ENCODE measurements around a stretch of chr15.

GRCh38 chr15:57141552-57142137, 223.2 kb downstream of the TCF12 start:
- RRBS = no CpG with 5 or more reads among the region's 11 CpGs

GRCh38 chr15:57152148-57152607, 224.1 kb upstream of the CGNL1 start:
- RRBS = no CpG with 5 or more reads among the region's 1 CpG

DNA sequence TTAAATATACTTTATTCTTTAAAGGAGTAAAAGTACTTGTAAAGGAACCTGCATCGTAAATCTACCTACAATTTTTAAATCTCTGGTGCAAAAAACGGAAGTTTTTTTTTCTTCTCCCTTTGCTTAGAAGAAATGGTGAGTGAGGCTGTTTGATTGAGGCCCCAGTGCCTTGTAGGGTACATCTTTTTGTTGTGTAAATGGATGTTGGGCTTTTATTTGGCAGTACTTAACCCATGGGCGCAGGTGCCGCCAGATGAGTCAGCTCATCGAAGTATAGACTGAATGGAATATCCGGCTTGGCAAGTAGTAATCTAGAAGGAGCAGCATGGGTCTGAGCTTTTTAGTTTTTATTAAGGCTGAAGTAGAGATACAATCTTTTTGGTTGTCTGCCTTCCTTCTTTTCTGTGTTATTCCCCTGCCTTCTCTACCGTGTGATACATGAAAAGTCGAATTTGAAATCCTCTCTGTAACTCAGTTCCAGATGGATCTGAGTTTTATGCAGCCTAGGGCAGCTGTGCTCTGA, 177.7 kb upstream of the CGNL1 start:
- RRBS = no CpG with 5 or more reads among the region's 8 CpGs

DNA sequence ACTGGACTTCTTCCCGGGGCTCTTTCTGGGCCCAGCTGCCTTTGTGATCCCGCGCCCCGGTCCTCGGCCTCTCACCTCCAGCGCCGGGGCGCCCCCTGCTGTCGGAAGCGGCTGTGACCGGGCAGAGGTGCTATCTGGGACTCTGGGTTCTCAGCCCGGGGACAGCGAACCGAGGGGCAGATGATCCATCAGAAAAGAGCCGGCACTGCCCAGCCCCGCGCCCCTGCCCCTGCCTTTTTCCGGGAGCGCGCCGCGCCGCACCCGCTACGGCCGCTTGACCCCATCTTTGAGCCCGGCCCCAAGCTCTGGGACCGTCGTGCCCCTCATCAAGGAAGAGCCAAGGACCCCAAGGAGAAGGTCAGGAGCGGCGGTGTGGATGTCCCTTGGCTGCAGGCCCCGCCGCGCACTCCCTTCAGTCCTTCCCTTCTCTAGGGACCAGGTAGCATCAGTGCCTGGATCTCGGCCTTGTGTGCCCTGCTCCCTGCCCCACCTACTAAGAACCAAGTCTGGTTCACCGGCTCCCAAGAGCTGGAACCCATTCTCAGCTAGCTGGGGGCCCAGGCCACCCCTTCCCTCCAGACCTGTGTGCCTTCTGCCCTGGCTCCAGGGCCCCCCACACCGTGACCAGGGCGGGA, 69.5 kb upstream of the CGNL1 start:
- RRBS = 4% methylated on average over 17 of the region's 38 CpGs

DNA sequence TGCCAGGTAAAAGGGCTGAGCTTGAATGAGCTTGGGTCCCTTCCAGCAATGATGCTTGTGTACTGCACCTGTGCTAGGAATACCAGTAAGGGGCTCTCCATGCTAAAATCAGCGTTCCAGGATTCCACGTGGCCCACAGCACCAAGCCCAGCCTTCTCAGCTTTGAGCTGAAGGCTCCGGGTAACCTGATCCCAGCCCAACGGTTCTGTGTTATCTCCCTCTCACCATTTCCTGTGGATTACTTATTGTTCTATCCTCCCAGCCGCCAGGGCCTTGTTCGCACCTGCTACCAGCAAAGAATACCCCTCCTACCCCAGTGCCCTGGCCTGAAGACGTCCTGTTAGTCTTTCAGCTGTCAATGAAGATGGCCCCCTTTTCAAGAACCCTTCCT, 54.2 kb upstream of the CGNL1 start:
- RRBS = no CpG with 5 or more reads among the region's 7 CpGs

DNA sequence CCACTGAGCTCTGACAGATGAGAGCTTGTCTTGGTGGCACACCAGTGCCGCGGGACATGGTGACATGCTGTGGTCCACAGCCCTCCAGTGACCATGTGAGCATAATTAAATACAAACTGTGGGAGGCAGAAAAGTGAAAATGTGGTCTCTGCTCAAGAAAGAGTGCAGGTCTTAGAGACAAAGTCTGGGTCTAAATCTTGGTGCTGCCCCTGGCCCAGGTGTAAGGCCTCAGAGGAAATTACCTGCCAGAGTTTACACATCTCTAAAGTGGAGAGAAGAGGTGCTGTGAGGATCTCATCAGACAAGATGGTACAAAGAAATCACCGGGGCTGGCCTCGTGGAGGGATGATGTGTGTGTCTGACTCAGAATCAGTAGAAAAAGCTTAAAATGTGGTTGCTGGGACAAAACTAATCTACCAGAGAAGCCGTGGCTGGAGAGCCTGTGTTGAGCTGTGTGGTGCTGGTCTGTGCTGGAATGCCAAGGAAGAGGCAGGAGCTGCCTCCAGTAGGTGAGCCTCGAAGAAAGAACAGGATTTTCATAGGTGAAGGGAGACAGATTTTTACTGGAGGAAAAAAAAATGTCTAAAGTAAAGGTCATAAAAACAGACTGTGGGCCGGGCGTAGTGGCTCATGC, 51.9 kb downstream of the CGNL1 start:
- RRBS = no CpG with 5 or more reads among the region's 8 CpGs

DNA sequence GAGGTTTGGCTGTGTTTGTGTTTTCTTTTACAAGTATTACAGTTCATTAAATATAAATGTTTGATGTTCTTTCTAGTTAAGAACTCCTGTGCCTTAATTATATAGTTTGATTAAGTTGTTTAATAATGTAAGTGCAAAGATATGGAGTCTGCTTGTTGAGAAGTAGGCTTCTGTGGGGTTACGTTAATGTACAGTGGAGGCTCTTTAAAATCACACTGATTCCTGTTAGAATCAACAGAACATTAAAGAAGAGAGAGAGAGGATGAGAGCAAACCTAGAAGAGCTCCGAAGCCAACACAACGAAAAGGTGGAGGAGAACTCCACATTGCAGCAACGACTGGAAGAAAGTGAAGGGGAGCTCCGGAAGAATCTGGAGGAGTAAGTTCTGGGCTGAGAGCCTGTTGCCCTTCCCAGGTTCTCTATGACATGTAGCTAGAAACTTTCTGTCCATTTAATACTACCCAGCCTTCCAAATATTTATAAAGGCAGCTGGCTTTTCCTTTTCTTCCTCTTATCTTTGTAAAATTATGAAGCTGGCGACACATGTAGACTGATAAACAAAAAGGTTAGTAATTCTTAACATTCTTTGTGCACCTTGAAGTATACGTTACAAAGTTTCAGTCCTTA, 75.7 kb downstream of the CGNL1 start:
- RRBS = no CpG with 5 or more reads among the region's 7 CpGs

GRCh38 chr15:57461628-57462133, 85.4 kb downstream of the CGNL1 start:
- RRBS = no CpG with 5 or more reads among the region's 5 CpGs

DNA sequence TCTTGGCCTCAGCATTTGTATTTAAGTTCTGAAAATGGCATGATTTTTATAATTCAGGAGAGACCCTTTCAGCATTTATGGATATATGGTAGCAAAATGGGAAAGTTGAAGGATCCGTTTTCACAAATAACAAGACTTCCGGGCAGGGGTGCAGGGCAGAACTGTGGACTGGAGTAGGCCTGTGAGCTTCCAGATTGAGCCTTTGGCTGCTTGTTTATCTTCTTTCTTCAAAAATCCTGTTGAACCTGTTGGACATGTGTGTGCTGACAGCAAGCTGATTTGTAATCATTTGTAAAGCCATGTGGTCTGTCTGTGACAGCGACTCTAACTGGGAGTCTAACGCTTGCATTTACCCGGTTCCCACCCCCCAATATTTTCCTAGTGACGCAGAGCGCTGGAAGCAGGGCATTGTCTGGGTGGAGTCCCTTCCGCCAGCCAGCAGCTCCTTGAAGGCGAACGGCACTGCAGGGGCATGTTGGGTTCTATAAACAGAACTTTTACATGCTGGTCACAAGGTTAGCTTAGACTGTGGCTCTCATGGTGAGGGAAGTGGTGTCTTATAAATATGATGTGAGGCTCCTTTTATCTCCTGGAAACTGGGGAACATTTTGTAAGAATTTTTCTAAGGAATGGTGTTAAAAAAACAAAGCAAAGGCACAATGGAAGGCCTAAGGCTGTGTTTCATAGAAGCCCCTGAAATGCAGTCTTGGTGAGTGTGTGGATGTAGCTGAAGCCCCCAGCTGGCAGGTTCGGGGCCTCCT, 85.7 kb upstream of the MYZAP start:
- RRBS = no CpG with 5 or more reads among the region's 11 CpGs

- RRBS = no CpG with 5 or more reads among the region's 9 CpGs
Observed at GRCh38 chr15:57510538-57511079, 81.1 kb upstream of the MYZAP start.

DNA sequence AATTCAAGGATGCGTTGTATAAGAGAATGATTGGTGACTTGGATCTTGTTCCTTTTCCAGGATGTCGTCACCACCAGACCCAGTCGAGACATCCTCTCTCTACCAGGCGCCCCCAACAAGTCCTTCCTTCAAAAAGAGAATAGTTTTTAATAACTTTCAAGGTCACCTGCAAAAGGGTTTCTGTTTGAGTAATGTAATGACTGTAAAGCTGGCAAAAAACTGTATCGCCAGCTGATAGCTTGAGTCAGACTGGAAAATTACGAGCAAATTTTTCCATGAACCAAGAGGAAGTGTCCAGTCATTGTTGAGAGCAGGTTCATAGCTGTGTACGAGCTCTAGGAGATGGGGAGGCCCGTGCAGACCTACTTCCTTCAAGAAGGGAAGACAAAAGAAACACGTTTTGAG, 30.4 kb upstream of the MYZAP start:
- RRBS = no CpG with 5 or more reads among the region's 9 CpGs

DNA sequence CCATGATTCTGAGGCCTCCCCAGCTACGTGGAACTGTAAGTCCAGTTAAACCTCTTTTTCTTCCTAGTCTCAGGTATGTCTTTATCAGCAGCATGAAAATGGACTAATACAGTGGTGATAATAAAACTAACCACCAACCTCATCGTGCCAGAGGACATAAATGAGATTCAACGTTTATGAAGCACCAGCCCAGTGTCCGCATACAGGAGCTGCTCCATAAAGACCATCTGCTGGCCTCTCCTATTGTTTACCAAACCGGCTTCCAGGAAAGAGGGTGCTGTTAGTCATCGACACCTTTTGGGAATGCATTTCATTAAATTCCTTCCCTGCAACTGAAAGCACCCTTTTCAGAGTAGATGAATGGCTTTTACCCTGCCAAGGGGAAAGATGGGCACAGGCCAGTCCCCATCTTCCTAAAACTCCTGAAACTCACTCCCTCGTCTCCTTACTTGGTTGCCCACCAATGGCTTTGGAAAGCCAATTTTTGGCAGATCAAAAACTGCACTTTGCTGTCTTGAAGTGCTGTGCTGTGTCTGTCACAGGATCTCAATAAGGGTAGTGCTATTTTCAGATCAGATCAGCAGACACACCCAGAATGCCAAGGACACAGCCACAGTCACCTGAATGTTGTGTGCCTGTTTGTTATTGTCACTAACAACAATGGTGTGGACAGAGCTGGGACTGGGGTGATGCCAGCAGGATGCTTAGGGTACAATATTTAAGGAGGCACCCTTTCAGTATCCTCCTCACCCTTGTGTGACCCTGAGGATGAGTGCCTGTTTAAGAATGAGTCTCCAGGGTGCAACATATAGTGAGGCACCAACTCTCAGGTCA, 122.2 kb downstream of the AQP9 start:
- RRBS = no CpG with 5 or more reads among the region's 7 CpGs

- RRBS = no CpG with 5 or more reads among the region's 4 CpGs
Observed at GRCh38 chr15:58261054-58261562, 122.9 kb downstream of the AQP9 start.

DNA sequence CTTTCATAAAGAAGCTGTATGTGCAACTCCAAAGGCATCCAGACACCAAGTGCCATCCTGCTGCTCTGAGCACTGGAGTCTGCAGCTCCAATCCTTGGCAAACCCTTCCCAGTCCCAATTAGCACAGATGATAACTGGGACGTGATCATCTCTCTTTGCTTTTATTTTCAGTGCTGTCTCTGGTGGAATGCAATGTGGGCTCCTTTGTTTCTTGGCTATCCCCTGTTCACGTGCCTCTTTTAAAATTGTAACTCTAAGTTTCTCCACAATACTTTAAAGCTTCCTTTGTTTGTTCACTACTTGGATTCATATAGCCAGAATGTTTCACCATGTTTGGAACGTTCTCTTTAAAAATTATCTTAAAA, 141.0 kb downstream of the AQP9 start:
- RRBS = no CpG with 5 or more reads among the region's 3 CpGs

DNA sequence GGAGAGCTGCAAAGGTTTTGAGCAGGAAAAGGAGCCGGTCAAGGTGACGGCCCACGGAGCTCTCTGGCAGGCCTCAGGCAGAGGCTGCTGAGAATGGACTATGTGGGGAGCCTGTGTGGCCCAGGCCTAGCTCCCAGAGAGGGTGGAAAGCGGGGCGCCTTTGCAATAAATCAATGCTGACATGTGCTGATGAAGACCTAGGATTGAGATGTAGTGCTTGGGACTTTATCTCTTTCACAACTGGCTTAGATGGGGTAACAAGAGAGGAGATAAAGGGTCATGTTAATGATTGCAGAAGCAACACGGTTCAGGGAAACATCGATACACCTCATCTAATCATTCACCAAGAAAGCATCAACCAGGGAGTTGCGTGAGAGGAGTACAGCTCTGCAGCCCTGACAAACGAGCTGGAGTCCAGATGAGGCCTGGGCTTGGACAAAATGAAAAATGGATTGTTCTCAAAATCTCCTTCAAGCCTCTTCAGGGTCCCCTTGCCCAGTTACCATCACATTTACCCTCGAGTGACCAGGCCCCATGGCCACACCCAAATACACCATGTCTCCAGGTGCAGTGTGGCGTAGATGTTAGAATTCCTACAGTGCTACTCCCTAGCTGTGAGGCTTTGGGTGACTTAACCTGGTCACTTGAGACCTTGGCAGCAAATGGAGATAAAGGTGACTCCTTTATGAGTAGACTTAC, 146.5 kb upstream of the LIPC start:
- RRBS = no CpG with 5 or more reads among the region's 11 CpGs

GRCh38 chr15:58420132-58420981, 11.4 kb upstream of the LIPC start:
- RRBS = no CpG with 5 or more reads among the region's 9 CpGs

GRCh38 chr15:58444938-58445282, 13.1 kb downstream of the LIPC start:
- RRBS = no CpG with 5 or more reads among the region's 9 CpGs

GRCh38 chr15:58458913-58459495, 27.2 kb downstream of the LIPC start:
- RRBS = no CpG with 5 or more reads among the region's 3 CpGs